Epithelial cell of esophagus (primary cell): Measurements from ENCODE around the gene KDM3A.

DNA sequence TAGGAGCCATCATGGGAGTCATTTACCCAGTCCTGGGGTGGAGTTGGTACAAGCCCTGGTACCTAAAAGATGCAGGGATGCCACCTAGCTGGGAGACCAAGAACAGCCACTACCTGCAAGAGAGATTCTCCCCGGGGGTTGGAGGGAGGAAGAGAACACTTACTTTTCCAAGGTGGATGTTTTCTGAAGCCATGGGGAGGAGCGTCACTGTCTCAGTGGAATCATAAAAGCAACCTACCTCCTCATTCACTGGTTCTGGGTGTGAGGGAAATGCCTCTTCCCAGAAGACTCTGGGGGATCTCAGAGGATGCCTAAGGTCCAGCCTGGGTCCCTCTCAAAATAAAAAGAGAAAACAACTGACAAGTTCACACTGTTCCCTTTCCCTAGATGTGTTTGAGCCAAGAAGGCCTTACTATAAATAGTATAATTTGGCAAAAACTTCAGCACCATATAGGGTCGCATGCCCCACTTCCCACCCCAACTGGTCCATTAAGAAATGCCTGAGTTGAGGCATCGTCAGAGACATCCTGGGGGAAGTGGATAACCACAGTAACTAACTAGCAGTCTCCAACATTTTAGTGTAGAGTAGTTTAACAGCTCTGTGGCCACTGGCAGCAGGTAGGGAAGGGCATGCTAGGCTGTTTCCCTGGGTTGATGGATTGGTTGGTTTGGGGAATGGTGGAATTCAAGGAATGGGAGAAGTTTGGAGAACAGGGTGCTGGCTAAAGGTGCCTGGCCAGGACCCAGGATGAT lies 39.7 kb downstream of the REEP1 start:
- RRBS, result no CpG with 5 or more reads among the region's 4 CpGs

DNA sequence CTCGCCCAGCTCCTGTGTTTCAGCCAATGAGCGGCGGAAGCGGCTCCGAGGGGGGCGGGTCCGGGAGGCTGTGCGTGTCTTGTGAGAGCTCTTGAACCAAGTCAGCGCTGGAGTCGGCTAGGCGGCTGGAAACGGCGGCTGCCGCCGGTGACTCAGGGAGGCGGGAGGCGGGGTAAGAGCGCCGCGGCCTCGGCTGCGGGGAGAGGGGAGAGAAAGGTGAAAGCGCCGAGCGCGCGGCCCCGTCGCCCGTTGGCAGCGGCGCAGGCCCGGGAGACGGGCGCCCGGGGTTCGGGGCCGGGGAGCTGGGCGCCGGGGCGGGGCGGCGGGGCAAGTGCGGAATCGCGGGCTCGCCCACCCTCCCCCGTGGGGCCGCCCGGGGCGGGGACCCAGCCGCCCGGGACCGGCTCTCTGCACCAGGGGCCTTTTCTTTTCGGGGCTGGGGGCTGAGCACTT lies at the start of gene KDM3A:
Gene KDM3A, plus strand, starts transcription at position 99 of the 453 bp plus-strand sequence.
- RRBS, result 2% methylated on average over 25 of the region's 55 CpGs

- RRBS, result no CpG with 5 or more reads among the region's 2 CpGs
Measured at GRCh38 chr2:86536816-86537282, 26.4 kb downstream of the CHMP3 start.

GRCh38 chr2:86744524-86745028 lies 24.5 kb downstream of the RMND5A start:
- RRBS, result no CpG with 5 or more reads among the region's 4 CpGs

DNA sequence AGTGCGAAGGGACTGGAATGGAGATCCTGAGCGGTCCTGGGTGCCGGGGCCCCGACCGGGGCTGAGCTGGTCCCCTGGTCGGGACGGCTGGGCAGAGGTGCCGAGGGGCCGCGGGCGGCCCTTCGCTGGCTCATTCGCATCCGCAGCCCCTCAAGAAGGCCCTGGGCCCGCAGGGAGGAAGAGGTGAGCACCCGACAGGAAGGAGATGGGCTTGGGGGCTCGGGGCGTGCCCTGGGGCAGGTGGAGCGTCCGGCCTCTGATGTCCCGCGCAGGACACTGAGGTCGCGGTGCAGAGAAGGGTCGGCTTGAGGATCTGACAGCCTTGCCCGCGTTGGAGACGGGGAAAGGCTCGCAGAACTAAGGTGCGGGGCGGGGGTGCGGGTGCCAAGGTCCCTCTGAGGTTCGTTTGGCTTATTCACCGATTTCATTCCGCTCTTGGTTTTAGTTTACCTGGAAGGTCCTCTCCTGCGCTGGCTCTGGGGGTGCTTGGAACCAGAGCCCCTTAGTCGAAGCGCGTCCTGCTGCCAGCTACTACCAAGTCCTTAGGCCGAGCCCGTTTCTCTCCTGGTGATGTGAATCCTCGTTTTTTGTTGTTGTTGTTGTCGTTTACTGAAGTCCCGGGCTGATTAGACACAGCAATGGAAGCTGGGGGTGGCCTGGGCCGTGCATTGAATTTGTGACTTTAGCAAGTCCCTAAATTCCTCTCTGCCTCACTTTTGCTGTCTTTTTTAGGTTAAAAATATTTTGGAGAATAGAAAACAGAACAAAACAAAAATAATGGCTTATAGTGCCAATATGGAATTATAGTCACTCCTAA lies 18.9 kb upstream of the CD8A start:
- RRBS, result no CpG with 5 or more reads among the region's 45 CpGs

- RRBS, result no CpG with 5 or more reads among the region's 139 CpGs
Measured at GRCh38 chr2:87348420-87349672, 327.2 kb upstream of the PLGLB1 start.

DNA sequence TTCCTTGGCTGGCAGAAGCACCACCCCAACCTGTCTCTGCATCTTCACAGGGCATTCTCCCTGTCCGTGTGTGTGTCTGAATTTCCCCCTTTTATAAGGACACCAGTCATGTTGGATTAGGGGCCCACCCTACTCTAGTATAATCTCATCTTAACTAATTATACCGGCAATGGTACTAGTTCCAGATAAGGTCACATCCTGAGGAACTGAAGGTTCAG lies 175.9 kb upstream of the PLGLB2 start:
- RRBS, result no CpG with 5 or more reads among the region's 2 CpGs

DNA sequence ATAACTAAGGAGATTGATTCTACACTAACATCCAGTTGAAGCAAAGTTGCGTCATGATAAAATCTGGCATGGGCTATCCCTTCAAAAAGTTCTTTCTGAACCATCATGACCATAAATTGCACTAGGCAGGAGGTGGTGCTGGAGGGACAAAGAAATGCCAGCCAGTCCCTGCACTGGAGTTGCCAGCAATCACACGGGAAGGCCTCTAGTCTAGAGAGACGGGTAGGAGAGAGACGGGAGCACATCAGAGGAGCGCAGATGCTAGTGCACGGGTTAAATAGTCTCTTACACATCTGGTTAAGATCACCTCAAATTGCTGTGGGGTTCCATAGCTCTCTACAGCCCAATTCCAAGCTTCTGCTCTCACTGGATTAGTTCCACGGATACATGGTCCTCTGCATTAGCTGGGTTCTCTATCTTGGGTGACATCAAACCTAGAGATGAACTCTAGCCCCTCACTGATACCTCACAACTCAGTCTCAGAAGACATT lies 111.1 kb upstream of the PLGLB2 start:
- RRBS, result no CpG with 5 or more reads among the region's 7 CpGs

GRCh38 chr2:88123692-88124931 lies 3.8 kb downstream of the FABP1 start:
- RRBS, result no CpG with 5 or more reads among the region's 12 CpGs

- RRBS, result no CpG with 5 or more reads among the region's 3 CpGs
Measured at GRCh38 chr2:88133760-88134250, 5.9 kb upstream of the FABP1 start.

DNA sequence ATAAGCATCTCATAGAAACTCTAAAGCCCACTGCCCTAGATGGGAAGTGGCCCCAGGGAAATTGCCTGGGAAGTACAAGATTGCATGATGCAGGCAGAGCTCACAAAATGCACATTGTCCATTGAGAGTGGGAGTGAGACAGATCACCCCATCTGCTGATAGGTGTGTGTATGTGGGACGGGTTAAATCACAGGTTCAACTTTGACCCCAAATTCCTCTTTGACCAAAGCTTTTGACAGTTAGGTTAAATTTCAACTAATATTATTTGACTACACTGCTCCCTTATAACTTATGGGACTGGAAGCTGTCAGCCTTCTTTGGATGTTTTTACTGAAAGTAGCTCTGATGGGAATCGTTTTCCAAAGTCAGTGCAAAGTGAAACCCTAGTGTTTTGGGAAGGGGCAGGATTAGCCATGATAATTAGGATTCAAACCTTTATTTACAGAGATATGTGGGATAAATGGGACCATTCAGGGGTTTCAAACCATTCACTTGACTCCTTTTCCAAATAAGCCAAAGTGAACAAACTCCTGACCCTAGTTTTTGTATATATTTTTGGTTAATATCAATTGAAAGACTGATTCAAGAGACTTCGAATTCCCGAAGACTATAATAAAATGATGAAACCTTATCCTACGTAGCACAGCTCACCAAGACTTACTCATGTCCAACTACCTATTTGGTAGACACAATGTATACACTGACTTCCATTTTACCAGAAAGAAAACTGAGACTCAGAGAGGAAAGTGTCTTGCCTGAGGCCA lies 11.5 kb upstream of the FABP1 start:
- RRBS, result no CpG with 5 or more reads among the region's 5 CpGs

DNA sequence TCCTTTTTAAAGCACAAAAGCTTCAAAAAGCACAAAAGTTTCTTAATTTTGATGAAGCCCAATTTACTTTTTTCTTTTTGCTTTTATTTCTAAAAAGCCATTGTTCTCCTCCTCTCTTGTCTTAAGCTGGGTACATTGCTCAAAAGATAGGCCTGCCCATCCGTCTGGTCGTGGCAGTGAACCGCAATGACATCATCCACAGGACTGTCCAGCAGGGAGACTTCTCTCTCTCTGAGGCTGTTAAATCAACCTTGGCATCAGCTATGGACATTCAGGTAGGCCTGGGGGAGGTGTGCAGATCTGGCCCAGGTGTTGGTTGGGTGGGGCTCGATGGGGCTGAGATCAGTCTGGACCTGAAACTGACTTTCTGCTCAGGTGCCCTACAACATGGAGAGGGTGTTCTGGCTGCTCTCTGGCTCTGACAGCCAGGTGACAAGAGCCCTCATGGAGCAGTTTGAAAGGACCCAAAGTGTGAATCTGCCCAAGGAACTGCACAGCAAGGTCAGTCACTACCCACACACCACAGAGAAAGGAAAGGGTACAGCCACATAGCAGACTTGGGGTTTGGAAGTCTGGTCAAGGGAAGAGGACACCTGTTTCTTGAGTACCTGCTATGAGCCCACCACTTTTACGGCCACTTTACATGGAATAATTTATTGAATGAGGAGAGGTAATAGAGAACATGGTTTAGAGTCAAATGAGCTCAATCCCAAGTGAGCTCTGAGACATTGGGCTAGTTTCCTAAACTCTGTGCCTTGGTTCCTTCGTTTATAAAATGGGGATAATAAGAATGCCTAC lies 12.6 kb downstream of the THNSL2 start:
- RRBS, result no CpG with 5 or more reads among the region's 6 CpGs

GRCh38 chr2:88570406-88571170 lies 46.1 kb downstream of the TEX37 start:
- RRBS, result no CpG with 5 or more reads among the region's 4 CpGs

DNA sequence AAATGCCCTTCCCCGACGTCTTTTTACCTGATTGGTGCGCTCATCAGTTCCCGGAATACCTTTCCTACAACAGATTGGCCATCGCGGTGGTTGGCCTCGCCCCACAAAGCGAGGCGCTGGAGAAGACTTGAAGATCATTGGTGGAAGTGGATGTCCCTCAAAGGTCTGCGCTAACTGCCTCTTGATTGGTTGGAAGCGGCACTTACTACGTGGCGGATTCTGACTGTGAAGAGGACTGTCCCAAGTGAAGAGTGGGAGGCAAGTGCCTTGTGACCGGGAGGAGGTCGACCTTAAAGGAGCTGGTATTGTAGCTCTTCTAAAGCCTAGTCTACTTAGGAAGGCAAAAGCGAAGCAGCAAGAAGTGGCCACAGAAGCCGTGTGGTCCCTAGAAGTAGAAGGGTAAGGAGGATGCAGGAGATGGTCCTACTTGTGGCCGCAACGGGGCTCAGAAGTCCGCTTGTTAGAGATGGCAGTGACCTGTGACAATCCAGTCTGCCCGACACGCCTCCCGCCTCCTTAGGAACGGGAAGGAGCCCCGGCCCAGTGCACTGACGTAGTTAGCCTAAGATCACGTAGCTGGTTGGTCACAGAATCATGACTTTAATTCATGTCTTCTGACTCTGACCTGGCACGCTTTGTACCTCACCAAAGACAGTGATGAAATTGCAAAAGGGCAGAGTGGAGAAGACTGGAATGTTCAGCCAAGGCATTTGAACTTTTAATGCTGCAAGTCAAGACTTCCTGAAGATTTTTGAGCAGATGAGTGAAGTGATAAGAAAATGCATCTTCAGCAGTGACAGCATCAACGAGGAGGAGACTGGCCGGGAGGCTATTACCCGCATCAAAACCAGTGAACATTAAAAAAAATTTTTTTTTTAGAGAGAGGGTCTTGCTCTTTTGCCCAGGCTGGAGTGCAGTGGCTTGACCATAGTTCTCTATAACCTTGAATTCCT lies 674 bp upstream of the EIF2AK3 start:
- RRBS, result 3% methylated on average over 3 of the region's 31 CpGs

- RRBS, result no CpG with 5 or more reads among the region's 9 CpGs
Measured at GRCh38 chr2:88658935-88660083, 32.0 kb upstream of the EIF2AK3 start.

DNA sequence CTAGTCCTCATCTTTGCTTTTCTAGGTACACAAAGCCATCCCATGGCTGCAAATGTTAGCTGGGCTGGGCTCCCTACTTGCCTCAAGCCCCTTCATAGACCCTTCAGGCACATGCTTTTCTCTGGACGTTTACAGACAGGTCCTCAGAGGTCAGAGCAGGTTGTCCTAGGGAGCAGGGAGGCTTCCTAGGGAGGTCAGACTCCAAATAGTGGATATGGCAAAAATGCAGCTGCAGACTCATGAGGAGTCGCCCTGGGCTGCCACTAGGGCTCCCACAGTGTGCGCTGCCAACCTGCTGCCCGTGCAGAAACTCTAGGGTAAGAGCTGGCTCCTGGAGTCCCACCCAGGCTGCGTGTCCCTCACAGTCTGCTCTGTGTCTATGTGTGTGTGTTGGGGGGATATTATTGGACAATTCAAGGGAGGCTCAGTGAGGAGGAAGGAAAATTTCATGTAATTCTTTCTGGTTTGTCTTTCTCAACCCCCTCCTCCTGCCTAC lies 141.1 kb downstream of the RPIA start:
- RRBS, result no CpG with 5 or more reads among the region's 5 CpGs

DNA sequence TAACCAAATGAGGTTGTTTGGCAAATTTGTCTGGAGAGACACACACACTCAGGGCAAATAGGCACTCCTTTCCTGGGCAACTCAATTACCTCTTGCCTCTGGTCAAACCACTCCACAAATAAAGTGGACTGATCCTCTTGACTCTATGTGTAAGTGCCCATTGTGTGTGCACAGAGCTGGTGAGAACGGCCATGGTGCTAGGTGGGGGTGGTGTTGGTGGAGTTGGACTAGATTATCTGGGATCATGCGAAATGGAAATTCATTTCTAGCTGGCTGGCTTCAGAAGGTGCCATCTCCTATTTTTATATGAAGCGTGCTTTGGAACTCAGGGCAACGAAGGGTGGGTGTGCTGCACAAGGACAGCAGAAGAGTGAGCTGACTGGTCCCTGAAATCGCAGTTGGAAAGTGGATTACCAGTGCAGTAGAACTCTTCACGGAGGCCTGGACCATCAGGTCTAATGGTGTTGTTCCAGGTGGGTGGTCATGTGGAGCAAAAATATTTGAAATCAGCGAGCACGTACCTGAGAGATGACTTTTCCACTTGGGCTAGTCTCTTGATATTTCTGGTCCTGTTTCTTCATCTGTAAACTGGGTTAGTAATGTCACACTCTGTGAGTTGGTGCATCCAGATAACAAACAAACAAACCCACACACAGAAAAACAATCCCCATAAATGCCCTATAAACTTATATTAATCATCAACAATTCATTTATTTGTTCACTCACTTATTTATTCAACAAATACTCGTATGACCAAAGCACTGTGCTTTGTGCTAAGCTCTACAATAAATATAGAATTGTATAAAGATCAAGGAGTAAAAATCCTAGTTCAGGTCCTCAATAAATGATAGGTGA lies 150.0 kb downstream of the RPIA start:
- RRBS, result no CpG with 5 or more reads among the region's 9 CpGs

- RRBS, result no CpG with 5 or more reads among the region's 5 CpGs
Measured at GRCh38 chr2:88861803-88862295, 170.4 kb downstream of the RPIA start.

GRCh38 chr2:89565801-89566304 lies 874.4 kb downstream of the RPIA start:
- RRBS, result no CpG with 5 or more reads among the region's 3 CpGs